ENCODE measurements around the gene POU3F3.

DNA sequence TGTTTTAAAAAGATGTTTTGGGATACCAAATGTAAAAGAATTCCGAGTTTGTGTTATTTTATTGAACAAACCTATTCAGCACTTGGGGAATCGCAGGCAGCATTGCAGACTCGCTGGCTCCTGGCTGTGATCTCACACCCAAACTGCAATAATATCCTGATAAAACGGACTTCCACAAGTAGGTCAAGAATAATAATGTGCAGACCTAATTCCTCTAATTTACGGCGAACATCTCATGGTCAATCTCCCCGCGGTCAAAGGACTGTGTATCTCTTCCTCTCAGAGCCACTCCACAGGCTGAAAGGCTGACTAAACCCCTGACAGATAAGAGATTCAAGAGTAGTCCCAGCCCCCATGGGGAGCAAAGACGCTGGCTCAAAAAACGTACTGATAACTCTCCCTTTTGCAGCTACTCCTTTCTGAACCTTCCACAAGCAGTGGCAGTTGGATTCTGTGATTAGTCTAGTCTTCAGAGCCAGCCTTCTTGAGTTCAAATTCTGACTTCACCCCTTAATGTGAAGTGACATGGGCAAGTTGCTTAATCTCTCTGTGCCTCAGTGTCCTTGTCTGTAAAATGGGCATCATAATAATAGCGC lies 19.8 kb upstream of the IL18R1 start:
- PRO-cap: no peak

DNA sequence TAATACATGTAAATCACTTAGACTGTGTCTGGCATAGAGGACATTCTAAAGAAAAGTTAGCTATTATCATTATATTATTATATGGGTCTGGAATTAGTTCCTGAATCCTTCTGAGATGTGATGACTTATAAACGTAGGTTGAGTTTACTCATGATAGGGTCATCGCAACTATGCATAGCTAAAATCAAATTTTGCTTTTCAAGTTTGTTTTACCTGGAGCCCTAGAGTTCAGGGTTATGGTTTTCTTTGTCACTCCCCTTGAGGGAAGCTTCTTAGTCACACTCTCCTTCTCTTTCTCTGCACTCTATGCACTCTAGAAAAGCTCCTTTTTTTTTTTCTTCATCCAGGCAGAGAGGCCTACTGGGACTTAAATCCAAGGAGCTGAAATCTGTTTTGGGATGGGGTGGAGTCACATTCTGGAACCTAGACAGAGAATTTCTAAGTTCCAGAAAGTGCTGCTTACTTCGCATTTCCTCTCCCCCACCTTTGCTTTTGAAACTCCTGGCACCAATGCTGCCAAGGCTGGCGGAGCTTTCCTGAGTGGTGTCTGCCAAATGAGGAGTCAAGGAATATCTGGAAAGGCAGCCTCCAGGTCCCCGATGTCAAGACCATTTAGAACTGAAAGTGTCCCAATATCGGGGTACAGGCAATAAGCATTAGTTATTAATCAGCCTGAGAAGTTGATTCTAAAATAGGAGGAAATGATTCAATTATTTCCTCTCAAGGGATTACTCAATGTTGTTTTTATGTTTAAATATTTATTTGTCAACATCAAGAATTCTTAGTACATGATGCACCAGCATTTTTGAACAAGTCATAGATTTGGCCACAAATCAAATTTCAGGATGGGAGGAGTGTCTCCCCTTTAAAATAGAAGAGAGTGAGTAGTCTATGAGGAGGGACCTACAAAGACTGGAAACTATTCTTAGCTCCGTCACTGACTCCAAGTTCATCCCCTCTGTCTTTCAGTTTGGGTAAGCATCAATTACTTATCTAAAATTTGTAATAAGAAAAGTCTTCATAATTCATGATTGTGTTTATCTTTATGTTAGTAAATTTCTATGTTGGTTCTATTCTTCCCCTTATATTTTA lies 18.9 kb upstream of the IL18R1 start:
- PRO-cap: no peak

GRCh38 chr2:102358447-102358975 lies 2.9 kb downstream of the IL18R1 start:
- PRO-cap: no peak

- PRO-cap: no peak
Measured at GRCh38 chr2:104321754-104322076, 532.2 kb upstream of the POU3F3 start.

DNA sequence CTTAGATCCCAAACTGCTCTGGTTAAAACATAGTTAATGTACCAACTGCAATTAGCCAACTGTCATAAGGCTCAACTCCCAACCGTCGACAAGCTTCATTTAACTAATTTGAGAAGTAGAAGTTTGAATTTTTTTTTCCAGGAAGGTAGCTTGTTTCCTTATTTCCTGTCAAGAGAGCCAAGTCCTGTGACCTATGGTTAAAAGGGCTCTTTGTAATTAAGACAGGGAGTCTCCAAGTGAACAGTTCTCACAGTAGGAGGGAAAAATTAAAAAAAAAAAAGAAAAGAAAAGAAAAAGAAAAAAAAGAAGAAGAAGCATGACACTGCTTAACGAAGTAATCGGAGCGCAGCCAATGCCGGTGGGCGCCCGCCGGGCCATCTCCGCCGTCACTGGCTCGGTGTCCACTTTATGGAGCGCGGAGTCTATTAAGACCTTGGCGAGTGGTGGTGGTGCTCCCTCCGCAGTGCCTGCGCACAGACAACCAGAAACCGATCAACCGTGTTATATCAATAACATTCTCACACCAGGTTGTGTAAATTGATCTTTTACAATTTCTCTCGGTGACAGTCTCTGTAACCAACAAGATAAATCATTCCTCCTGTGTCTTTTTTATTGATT lies 197.3 kb upstream of the POU3F3 start:
- PRO-cap: no peak

DNA sequence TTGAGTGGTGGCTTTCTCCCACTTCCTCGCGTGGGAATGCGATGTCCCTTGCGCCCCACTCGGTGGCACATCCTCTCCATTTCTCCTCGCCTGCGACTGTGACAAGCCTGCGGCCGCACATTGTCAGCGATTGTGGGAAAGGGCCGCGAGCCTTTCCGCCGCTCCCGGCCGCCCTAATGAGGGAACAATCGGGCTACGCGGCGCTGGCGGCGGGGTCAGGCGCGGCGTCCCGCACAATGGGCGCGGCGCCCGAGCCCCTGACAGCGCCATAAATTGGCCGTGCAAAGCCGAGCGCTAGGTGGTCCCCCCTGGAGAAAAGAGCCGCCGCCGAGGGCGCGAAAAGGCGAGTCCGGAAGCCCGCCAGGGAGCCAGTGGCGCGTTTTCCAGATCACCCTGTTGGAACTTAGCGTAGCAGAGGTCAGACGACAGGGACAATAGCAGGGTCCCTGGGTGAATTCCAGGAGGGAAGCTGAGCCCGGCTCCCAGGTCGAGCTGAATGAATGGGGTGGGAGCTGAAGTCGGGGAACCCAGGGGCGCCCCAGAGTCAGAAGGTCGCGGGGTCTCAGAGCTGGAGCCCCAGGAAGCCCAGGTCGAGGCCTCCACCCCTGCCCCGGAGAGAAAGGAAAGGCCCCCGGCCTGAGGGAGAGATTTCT lies 194.7 kb upstream of the POU3F3 start:
- PRO-cap: no peak

- PRO-cap: no peak
Measured at GRCh38 chr2:104704845-104705044, 149.2 kb upstream of the POU3F3 start.

DNA sequence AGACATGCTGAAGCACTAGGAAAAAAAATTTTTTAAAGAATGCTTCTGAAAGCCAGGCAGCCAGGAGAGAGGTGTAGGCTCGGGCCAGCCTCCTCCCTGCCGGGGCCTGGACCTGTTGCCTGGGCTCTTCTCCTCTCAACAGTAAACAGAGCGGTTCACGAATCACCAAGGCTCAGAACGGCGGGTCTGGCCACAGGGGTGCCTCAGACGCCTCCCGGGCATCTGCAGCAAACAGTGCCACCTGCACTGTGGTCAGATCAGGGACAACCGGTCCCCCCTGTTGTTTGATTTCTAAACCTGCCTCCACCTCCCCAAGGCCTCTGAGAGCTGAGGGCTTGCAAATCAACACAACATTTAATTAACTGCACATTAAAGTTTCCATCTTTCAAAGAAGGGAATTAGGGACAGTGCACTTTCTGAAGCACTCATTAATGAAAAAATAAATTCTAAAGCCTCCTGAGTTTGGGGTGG lies 95.5 kb upstream of the POU3F3 start:
- PRO-cap: no peak

- PRO-cap: bidirectional peak, plus-strand start at chr2:104854115, minus-strand start at chr2:104853719
Measured at GRCh38 chr2:104853989-104854560, at the start of gene POU3F3. Gene POU3F3, plus strand, starts transcription at chr2:104854115.

GRCh38 chr2:104872933-104873775 lies 19.2 kb downstream of the POU3F3 start:
- PRO-cap: bidirectional peak, plus-strand start at chr2:104873636, minus-strand start at chr2:104873554

DNA sequence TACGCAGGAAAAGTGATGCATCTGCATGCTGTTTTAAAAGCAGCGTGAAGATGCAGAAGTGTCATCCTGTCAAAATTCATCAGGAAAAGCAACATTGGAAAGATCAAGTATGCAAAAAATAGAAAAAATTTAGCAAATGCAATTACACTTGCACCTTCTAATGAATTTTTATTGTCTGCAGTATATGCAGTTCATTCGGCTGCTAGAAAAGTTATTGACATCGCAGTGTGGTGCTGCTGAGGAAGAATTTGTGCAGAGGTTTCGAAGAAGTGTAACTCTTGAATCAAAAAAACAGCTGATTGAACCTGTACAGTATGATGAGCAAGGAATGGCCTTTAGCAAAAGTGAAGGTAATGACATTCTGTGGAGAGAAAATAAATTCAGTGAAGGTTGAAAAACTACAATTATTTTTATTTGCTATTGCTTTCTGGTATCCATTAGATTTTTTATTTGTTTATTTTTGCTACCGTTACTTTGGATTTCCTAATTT lies 54.4 kb downstream of the MRPS9 start:
- PRO-cap: no peak

GRCh38 chr2:105387042-105387273 lies 11.9 kb downstream of the FHL2 start:
- PRO-cap: no peak

DNA sequence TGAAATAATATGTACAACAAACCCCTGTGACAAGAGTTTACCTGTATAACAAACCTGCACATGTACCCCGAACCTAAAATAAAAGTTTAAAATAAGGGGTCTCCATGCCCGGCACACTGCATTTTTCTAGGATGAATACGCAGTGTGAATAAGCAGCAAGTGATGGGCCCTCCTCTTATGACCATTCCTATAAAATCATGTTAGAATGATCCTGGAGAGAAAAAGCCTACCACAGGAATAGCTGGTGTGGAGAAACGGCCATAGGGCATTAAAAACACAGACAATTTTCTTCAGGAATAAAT lies 10.7 kb downstream of the FHL2 start:
- PRO-cap: no peak

GRCh38 chr2:105393730-105394519 lies 4.9 kb downstream of the FHL2 start:
- PRO-cap: no peak

- PRO-cap: no peak
Measured at GRCh38 chr2:105426950-105427919, 28.4 kb upstream of the FHL2 start.

- PRO-cap: no peak
Measured at GRCh38 chr2:105515721-105516220, 116.9 kb upstream of the FHL2 start.

DNA sequence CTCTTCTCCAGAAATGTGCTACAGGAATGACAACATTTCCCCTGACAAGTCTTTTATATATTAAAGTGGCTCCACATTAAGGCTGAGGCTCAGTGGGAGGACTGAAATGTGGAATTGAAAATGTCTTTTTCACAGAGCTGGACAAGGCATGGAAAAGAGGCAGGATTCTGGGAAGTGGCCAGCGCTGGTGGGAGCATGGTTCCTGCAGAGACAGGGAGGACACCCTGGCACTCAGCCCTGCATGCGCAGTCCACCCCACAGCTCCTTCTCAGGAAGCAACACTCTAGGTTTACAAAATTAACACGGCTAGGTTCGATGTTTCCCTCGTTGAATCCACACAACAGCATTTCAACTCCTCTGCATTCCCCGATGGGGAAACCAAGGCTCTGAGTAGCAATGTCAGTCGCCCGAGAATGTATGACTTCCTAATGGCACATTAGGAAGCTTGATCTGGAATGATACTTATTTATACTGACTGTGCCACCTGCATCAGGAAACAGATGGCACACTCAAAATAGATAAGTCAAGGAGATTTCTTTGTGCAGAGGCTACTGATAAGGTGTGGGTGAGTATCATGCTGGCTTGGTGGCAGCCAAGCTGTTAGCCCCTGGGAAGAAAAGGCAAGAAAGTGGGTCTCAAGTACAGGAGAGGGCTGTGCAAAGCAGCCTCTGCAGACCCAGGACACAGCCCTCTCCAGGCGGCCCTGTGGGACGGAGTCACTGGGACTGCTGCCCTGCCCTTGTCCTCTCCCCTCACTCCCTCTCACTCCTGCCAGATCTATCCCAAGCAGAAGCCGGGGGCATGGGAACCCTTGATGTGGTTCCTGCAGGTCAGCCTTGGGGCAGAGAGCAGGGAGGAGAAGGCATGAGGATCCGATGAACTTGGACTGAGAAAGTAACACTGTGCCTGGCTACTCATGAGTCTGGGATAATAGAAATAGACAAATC lies 158.4 kb upstream of the FHL2 start:
- PRO-cap: no peak

GRCh38 chr2:105738219-105738581 lies 6.5 kb upstream of the NCK2 start:
- PRO-cap: no peak

DNA sequence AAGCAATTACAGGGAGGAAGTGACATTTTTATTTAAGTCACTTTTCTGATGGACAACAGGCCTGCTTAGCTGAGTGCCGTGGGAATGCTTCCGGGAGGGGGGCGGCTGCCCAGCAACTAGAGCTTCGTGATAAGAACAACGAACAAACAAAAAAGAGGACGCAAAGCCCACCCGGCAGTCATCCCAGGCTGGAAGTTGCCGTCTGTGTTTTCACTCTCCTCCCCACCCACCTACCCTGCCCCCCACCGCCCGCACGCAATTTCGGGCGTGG lies 447 bp upstream of the NCK2 start:
- PRO-cap: no peak

- PRO-cap: no peak
Measured at GRCh38 chr2:105750691-105751110, 6.0 kb downstream of the NCK2 start.